Measurements from ENCODE around the gene HS2ST1.

GRCh38 chr1:86710580-86711076 is 6.3 kb downstream of the SH3GLB1 start:
- PRO-cap = no peak

DNA sequence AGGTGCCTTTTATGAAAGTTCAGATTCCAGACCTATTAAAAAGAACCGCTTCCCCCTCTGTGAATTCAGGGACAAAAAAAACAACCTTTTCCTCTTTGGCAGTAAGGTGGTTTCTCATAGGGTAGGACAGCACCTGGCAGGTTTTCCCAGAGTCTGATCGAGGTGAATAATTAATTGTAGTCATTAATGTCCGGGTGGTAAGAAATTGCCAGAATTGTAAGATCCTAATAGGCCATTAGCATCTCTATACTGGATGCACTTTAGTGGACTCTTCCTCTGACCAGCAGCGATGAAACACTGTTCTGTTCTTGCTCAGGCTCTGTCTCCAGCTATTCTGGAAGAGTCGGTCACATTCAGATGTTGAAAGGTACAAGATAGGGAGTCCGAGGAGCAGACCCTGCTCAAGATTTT is 70.4 kb downstream of the SH3GLB1 start:
- PRO-cap = no peak

- PRO-cap = no peak
These were observed 61.3 kb downstream of the SELENOF start for GRCh38 chr1:86852683-86853034.

GRCh38 chr1:86914544-86915015 is at the start of gene HS2ST1:
Gene HS2ST1 (plus strand): TSS chr1:86914635.
- PRO-cap = bidirectional peak, plus-strand start at chr1:86914673, minus-strand start at chr1:86914328; unidirectional peak, plus-strand start at chr1:86914927

GRCh38 chr1:87327907-87328222 is 815 bp upstream of the LMO4 start:
- PRO-cap = no peak

DNA sequence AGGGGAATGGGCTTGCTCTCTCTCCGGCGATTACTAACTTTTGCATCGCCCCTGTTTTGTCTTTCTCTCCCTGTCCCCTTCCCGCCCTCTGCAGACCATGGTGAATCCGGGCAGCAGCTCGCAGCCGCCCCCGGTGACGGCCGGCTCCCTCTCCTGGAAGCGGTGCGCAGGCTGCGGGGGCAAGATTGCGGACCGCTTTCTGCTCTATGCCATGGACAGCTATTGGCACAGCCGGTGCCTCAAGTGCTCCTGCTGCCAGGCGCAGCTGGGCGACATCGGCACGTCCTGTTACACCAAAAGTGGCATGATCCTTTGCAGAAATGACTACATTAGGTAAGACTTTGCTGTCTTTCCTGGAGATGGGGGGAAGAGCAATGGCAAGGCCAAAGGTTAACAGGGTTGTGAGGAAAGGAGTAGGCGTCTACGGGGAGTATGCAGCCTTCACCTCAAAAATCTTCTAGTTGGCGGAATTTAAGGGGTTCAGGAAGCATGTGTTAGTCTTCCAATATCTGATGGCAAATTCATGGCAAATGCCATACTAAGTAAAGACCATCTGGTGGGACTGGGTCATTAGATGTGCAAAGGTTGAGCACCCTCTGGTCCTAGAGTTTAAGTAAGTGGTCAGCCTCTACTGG is 3.4 kb downstream of the LMO4 start:
- PRO-cap = no peak

DNA sequence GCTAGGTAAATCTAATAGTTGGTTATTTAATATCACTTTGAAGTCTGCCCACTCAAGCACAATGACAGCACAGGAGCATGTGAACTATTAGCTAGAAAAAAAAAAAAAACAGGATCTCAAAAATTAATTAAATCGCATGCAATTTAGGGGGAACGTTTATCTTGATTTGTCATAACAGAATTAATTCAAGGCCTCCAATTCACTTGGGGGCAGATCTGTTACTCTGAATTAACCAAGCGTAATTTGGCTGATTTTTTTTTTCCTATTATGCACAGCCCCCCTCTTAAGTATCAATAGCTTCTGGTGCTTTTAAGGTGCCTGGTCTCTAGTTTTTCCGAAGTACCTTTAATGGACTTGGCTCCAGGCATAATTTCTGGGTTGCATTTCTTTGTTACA is 7.1 kb downstream of the LMO4 start:
- PRO-cap = no peak

DNA sequence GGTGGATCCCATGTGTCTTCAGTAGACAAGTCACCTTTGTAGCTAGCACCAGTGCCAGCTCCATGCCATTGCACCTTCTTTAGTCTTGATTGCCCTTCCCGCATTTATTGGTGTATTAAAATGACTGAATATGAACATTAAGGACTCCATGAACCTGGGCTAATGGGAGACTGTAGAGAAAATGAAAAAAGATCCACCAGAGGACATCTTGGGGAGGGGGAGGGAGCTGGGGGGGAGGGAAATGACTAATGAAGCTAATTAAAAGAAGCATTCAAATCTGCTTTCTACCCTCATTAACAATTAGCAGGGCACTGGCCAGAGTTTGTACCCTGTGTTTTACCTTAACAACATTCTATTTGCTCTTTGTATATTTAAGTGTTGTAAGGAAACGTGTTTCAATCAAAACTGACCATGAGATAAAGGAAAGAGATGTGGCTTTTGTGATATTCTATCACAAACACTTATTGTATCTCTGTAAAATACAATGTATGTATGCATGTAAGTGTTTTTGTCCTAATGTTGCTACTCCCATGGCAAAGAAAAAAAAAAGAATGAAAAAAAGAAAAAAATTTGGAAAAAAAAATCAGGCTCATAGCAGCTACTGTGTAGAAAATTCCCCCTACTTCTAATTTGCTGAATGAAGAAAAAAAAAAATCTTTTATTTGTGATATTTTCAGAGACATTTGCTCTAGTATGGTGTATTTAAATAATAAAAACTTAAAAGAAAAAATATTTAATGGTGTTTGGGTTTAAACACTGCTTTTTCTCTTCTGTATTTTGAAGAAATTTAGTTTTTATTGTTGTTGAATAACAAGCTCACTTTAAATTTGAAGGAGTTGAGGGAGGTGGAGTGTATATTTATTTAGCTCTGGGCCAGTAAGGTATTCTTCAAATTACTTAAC is 16.4 kb downstream of the LMO4 start:
- PRO-cap = no peak

GRCh38 chr1:87528772-87529215 is 200.1 kb downstream of the LMO4 start:
- PRO-cap = no peak

DNA sequence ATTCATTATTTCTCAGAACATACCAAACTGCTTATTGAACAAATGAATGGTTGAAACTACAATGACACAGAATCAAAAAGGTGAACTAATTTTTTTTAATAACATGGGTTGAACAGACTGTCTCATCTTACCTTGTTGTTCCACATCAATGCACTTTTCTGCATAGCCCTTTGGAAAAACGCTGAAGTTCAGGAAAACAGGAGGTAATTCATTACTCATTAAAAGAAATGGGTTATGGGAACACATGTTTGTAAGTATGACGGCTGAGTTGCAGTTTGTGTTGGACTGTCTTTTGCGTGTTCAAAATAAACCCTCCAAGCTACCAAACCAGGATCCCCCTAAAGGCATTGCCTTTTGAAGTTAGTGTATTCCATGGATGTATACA is 514.9 kb upstream of the PKN2 start:
- PRO-cap = no peak

DNA sequence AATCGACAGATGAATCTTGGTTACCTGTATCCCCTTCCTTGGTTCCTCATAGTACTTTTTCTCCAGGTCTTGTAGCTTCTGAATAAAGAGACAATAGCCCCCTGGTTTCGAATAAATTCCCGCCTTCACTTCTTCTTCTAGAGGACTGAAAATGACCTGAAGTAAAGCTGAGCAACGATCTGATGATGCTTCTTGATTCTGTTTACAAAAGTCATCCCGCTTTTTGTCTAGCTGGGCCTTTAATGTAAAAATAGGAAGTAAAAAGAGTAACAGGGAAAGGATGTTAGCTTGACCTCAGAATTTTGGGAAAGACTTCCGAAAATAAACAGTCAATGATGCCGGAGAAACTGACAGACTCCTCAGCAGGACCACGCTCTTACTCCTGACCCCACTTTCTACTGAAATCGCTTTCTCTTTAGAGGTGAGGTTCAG is 11.8 kb downstream of the GBP3 start:
- PRO-cap = no peak

DNA sequence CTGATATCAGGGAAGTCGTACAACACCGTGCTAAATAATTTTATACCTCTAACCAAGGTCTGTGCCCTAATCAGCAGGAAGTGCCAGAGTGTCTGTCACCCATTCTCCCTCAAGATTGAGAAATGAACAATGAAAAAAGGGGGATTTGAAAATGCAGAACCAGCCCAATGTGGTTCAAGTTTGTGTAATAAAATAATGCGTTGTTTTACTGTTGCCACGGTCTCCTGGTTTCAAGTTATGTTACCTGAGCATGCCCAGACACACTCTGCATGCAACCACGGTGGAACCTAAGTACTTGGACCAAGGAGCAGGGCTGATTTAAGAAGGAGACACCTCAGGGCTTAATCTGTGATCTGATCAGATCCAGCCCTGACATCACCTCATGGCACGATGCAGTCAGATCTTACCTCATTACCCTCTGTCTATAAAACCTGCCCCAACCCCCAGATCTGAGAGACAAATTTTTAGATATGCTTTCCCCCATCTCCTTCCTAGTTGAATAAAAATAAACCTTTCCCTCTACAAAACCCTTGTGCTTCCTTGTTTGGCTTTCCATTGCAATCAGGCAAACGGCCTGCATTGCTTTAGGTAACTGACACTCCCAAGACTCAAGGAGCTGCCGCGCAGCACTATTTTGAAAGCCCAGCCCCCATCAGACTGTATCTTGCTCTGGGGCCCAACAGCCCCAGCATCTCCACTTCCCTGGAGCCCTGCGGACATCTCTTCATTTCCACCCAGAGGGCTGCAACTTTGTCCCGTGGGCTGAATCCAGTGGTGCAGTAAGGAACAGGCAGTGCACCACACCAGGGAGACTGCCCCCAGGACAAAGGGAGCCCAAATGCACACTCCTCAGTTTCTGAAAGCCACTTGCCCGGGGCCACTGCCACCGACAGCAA is 14.9 kb downstream of the GBP1 start:
- PRO-cap = no peak

DNA sequence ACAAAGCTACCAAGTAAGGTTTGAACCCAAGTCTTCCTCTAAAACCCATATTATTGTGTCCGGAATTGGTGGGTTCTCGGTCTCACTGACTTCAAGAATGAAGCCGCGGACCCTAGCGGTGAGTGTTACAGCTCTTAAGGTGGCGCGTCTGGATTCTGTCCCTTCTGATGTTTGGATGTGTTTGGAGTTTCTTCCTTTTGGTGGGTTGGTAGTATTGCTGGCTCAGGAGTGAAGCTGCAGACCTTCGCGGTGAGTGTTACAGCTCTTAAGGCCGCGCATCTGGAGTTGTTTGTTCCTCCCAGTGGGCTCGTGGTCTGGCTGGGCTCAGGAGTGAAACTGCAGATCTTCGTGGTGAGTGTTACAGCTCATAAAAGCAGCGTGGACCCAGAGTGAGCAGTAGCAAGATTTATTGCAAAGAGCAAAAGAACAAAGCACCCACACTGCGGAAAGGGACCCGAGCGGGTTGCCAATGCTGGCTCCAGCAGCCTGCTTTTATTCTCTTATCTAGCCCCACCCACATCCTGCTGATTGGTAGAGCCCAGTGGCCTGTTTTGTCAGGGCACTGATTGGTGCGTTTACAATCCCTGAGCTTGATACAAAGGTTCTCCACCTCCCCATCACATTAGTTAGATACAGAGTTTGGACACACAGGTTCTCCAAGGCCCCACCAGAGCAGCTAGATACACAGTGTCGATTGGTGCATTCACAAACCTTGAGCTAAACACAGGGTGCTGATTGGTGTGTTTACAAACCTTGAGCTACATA is 1.2 kb upstream of the GBP2 start:
- PRO-cap = no peak

- PRO-cap = no peak
These were observed 14.1 kb upstream of the GBP5 start for GRCh38 chr1:89286548-89287420.

DNA sequence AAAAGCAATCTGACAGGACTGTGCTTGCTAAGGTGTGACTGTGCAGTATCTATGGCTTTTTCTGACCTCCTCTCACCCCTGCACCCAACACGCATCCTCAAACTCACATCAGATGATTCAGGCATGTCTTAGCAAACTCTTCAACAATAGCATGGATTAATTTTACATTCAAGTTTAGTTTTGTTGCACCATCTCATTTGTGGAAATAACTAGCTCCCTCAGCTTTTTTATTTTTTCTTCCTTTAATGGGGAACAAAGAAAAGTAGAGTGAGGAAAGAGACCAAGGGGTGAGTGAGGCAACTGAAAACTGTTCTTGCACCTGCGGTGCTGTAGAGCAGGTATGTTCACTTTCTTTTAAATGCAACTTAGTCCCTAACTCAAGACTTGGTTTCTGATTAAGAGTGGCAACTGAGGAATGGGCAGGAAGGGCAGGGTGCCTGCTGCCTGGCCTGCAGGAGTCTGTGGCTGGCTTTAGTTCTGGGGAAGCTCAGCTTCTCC is 71.3 kb upstream of the LRRC8B start:
- PRO-cap = no peak

DNA sequence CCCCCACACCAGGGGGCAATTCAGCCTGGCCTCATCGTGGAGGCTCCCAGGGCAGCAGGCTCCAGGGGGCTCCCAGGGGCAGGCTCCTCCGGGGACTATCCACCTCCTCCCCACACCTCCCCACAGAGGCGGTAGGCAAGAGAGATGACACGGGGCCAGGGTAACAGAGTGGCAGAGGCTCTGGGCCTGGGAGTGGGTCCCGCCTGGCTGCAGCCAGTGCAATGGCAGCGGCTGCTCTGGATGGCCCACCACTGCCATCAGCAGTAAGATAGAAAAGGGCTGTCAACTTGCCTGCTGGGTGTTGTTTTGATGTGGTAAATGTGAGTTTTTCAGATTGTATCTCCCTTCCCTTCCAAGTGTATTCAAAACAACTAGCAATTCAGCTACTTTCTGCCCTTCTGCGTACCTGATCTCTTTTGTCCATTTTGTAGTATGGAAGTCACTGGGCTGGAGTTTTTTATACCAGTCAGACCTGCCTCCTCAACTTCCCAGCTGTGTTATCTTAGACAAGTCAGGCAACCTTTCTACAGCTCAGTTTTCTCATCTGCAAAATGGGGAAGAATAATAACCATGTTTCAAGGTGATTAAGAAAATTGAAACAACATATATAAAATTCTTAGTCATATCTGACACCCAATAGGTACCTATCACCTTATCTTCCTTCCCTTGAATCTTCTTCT is 22.2 kb upstream of the LRRC8C start:
- PRO-cap = no peak

DNA sequence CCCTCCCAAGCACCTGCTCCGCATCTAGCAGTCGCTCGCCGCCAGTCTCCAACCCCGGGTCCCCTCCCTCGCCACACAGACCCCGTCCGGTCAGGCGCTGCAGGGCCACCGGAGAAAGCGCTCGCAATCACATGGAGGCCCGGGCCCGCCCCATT is 173 bp upstream of the LRRC8D start:
- PRO-cap = bidirectional peak, plus-strand start outside the sequence, minus-strand start at position 75 of the sequence

- PRO-cap = no peak
These were observed 1.5 kb downstream of the LRRC8D start for GRCh38 chr1:89822491-89822570.

- PRO-cap = no peak
These were observed 531 bp downstream of the ZNF326 start for GRCh38 chr1:89995443-89995838.

GRCh38 chr1:90010038-90010483 is 15.2 kb downstream of the ZNF326 start:
- PRO-cap = no peak